ENCODE data around the genes SLC25A6 and XG.

GRCh38 chrX:323784-324554 is 5.4 kb upstream of the GTPBP6 start:
- PRO-cap, result no peak

GRCh38 chrX:331528-332142 is 13.0 kb upstream of the GTPBP6 start:
- PRO-cap, result no peak

GRCh38 chrX:341128-341745 is 22.6 kb upstream of the GTPBP6 start:
- PRO-cap, result no peak

DNA sequence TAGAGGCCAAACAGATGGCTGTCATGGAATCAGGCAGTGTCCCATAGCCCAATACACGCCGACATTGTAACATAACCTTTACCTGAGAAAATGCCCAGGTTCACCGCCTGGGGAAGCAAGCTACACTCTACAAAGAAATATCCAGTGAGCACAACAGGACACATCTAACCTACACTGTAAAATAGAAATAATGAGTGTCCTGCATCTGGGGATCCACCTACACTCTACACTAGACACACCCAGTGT is 242.2 kb downstream of the CRLF2 start:
- PRO-cap, result no peak

DNA sequence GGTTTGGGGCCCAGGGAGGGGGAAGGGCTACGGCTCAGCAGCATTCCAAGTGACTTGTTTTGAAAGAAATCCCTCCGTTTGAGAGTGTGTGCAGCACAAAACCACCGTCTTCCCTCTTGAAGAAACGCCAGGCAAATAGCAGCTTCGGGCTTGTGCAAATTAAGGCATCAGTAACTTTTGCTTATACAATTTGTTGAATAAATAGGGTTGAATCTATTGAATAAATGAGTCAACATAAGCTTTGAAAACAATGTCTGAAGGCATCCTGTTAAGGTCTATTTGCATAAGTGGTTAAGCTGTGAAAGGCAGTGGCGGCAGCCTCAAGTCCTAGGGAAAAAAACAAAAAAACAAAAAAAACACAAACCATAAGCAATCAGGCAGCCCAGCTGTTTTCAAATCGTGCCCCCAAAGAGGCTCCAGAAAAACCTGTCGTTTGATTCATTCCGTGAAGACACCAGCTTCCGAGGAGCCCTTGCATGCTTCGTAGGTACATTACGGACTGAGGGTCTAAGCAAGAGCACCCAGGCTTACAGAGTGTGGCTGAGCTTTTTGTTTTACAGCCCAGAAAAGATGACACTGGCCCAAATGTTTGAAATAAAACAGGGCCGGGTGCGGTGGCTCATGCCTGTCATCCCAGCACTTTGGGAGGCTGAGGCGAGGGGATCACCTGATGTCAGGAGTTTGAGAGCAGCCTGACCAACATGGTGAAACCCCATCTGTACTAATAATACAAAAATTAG is 103.7 kb downstream of the CRLF2 start:
- PRO-cap, result no peak

DNA sequence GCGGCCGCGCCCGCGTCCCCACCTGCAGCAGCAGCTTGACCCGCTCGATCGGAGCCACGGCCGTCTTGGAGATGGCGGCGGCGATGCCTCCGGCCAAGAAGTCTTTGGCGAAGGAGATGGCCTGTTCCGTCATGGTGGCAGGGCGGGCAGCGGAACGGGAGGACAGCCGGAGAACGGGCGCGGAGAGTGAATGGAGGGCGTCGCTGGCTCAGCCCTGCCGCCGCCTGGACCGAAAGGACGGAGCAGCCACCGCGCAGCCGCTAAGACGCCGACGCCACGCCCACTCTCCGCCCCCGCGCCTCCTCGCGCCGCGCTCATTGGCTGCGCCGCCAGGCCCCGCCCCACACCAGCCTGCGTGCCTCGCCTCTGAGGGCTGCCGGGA is at the start of gene SLC25A6:
Gene SLC25A6, minus strand, starts transcription at position 237 of the 382 bp plus-strand sequence.
- PRO-cap, result bidirectional peak, plus-strand start outside the sequence, minus-strand start at position 237 of the sequence

DNA sequence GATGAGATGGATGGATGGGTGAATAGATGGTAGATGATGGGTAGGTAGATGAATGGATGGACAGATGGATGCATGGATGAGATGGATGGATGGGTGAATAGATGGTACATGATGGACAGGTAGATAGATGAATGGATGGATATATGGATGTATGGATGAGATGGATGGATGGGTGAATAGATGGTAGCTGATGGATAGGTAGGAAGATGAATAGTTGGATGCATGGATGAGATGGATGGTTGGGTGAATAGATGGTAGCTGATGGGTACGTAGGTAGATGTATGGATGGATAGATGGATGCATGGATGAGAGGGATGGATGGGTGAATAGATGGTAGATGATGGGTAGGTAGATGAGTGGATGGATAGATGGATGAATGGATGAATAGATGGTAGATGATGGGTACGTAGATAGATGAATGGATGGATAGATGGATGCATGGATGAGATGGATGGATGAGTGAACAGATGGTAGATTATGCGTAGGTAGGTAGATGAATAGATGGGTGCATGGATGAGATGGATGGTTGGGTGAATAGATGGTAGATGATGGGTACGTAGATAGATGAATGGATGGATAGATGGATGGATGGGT is 12.8 kb upstream of the SLC25A6 start:
- PRO-cap, result no peak

GRCh38 chrX:1468272-1468900 is 15.7 kb upstream of the ASMTL start:
- PRO-cap, result no peak

DNA sequence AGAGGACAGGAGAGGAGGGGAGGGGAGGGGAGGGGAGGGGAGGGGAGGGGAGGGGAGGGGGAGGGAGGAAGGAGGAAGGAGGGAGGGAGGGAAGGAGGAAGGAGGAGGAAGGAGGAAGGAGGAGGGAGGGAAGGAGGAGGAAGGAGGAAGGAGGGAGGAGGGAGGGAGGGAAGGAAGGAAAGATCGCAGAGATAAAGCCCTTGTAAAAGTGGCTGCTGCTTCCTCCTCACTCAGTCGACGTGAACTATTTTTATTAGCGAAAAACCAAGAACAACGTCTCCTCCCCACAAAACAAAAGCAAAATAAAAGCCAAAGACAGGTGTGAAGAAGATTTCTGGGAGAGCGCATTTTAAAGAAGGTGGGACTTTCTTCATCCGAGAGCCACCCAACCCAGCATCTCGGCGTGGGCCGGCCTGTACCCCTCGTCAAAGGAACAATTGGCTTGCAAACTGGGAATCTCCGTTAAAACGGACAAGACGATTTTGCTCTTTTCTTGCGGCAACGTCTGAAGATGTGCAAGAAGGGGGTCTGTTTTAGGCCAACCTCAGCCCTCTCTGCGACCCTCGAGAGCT is 40.7 kb upstream of the ASMTL start:
- PRO-cap, result no peak

GRCh38 chrX:1507310-1508113 is 29.5 kb downstream of the P2RY8 start:
- PRO-cap, result no peak

- PRO-cap, result no peak
Measured at GRCh38 chrX:1523977-1525284, 12.6 kb downstream of the P2RY8 start.

- PRO-cap, result no peak
Measured at GRCh38 chrX:1591959-1592278, 515 bp downstream of the AKAP17A start.

- PRO-cap, result no peak
Measured at GRCh38 chrX:2180243-2181176, 320.3 kb downstream of the DHRSX start.

DNA sequence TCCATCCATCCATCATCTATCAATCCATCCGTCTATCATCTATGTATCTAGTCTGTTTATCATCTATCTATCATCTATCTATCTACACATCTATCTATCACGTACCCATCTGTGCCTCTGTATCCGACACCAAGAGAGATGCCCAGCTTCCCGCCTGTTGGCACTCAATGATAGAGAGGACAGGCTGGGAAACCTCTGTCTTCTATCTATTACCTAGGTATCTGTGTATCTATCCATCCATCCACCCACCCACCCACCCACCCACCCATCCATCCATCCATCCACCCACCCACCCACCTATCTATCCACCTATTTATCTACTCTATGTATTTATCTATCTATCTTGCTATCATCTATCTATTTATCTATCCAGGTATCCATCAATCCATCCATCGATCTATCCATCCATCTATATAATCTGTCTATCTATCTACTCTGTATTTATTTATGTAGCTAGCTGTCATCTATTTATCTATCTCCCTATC is 307.3 kb downstream of the DHRSX start:
- PRO-cap, result no peak

DNA sequence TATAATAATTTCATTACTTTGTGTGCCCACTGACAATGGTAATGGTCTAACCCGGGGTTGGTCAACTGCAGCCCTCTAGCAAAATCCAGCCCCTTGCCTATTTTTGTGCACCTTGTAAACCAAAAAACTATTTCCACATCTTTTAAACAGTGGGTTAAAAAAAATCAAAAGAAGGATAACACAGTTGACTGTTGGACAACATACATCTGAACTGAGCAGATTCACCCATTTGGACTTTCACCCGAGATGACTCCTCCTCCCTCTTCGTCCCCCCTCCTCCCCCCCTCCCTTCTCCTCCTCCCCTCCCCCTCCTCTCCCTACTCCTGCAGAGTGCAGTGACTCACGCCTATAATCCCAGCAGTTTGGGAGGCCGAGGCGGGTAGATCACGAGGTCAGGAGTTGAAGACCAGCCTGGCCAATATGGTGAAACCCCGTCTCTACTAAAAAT is 181.8 kb downstream of the DHRSX start:
- PRO-cap, result no peak

GRCh38 chrX:2324900-2325930 is 175.6 kb downstream of the DHRSX start:
- PRO-cap, result unidirectional peak, minus-strand start at chrX:2325505

- PRO-cap, result no peak
Measured at GRCh38 chrX:2445457-2445822, 55.3 kb downstream of the DHRSX start.

- PRO-cap, result bidirectional peak, plus-strand start at chrX:2609381, minus-strand start at chrX:2609185
Measured at GRCh38 chrX:2609116-2609728, 81.9 kb upstream of the CD99 start.

DNA sequence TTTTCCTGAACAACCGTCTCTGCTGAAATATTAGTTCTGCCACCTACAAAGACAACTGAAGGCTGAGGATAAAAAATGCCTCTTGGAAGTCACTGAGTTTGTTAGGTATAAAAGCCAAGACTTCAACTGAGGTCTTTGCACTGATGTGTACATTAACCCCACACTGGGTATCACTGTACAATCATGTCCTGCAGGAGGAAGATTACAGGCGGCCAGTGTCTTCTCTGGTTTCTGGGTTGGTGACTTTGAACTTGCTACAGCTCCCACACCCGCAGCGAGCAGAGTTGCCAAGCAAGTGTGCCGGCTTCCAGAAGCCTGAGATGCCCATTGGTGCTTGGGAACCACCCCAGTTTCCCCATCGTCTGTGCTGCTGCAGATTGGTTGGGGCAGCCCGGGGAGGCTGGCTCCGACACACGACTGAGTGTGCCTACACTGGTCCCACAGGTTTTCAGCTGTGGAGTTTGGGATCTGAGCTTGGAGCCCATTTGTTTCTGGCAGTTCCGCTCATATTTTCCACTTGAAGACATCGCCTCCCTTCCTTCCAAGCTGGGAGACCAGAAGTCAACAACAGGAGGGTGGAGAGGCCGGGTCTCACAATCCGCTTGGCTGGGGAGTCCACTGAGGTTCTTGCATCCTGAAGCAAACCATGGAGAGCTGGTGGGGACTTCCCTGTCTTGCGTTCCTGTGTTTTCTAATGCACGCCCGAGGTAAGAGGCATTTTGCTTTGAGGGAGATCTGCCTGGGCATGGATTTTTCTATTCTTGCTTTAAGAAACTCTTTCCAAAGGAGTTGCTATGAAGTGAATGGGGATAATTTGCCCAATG is at the start of gene XG:
Gene XG, plus strand, starts transcription at position 412 of the 824 bp plus-strand sequence.
- PRO-cap, result no peak

GRCh38 chrX:2804770-2805920 is 23.6 kb upstream of the GYG2 start:
- PRO-cap, result no peak

All from SEM (cell line).